SJCRH30 (cell line): ENCODE measurements around the genes KCNJ4 and CBY1.

- RAMPAGE, long total RNA = no peak
Observed at GRCh38 chr22:38203936-38204132, 2.0 kb downstream of the MAFF start.

GRCh38 chr22:38220179-38221181 lies 18.7 kb downstream of the MAFF start:
- RAMPAGE, long total RNA = no peak

DNA sequence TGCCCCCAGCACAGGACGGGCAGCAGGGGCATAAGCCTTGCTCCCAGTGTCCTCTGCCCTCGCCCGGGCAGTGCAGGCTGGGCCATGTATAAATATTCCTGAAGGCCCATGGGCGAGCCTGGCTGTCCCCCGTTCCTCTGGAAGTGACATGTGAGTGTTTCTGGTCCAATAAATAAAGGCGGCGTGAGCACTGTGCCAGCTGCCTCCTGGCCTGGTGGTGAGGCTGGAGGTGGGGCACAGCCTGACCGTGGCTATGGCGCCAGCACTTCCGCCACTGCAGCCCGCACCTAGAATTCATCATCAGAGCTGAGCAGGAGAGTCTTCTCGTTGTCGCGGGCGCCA lies 19.4 kb downstream of the MAFF start:
- RAMPAGE, long total RNA = no peak

GRCh38 chr22:38246674-38247335 lies 26.0 kb downstream of the TMEM184B start:
- RAMPAGE, long total RNA = no peak

GRCh38 chr22:38312763-38313069 lies 4.5 kb downstream of the CSNK1E start:
- RAMPAGE, long total RNA = no peak

DNA sequence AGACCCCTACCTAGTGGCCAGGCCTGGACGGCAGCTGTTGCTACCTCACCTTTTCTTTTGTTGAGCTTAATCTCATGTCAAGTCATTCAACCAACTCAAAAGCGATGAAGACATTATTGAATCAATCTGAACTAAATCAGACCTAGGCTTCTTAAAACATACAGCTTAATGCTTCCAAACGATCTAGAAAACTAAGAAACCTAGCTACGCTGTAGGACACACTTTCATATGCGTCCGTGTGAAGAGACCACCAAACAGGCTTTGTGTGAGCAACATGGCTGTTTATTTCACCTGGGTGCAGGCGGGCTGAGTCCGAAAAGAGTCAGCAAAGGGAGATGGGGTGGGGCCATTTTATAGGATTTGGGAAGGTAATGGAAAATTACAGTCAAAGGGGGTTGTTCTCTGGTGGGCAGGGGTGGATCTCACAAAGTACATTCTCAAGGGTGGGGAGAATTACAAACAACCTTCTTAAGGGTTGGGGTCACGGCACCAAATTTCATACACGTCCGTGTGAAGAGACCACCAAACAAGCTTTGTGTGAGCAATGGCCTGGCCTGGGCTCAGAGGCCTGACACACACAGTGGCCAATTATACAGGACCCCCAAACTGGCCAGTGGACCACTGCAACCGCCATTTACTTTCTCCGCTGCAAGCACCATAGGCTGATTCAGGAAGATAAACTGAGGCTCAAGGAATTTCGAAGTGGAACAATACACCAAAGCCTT lies 58.5 kb downstream of the KCNJ4 start:
- RAMPAGE, long total RNA = no peak

- RAMPAGE, long total RNA = no peak
Observed at GRCh38 chr22:38431601-38432030, 23.4 kb downstream of the KCNJ4 start.

GRCh38 chr22:38454332-38455216 lies at the start of gene KCNJ4:
Gene KCNJ4 (minus strand): TSS chr22:38455199.
- RAMPAGE, long total RNA = no peak

- RAMPAGE, long total RNA = no peak
Observed at GRCh38 chr22:38463317-38463719, 4.6 kb upstream of the KDELR3 start.

- RAMPAGE, long total RNA = no peak
Observed at GRCh38 chr22:38492025-38492398, 14.1 kb downstream of the DDX17 start.

DNA sequence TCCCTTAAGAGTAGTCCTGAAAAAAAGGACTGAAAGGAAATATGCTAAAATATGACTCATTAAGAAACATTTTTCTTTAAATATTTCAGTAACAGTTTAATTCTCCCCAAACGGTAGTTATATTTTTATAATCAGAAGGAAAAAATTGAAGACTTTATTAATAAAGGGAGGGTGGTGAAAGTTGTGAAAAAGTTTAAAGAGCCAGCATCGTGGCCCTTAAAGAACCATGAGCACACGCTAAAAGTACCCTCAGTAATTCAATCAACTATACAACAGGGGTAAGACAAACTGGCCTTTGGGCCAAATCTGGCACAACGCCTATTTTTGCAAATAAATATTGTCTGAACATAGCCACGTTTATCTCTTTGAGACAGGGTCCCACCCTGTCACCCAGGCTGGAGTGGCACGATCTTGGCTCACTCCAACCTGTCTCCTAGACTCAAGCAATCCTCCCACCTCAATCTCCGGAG lies 13.2 kb downstream of the DDX17 start:
- RAMPAGE, long total RNA = no peak

GRCh38 chr22:38499285-38499939 lies 6.7 kb downstream of the DDX17 start:
- RAMPAGE, long total RNA = no peak

- RAMPAGE, long total RNA = no peak
Observed at GRCh38 chr22:38505112-38506130, 690 bp downstream of the DDX17 start.

DNA sequence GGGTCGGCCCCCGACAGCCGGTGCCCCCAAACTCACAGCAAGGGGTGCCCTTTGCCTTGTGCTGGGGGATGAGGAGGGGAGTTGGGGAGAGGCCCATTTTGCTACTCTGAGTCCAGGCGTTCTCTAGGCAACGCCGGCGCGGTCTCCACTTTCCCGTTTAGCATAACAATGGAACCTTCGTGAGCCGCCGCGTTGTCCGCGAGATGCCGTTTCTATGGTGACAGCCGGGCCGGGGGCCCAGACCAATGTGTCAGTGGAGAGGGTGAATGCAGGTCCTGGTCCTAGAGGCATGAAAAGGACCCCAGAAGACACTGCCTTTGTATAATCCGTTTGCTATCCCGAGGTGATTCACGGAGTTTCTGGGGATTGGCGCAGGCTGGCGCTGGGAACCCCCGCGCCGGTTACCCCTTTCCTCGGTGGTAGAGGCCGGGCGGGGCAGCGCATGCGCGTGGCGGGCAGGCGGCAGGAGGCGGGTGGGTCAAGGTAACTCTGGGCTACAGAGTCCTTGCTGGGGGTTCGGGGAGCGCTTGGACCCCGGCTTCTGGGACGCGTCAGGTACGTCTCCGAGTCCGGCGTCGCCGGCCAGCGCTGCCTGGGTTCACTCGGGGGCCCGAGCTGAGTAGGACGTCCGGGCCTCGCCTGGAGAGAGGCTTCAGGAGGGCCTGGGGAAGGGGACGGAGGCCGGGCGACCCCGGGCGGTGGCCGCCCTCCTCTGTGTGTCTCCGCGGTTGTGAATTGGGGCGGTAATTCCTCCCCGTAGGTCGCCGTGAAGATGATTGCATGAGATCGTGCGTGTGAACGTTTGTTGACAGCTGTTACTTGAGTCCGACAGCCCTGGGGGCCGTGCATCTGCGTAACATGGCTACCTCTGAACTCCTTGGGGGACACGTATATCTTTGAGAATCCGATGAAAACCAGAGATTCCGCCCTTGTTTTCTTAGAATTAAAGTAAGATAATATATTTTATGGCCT lies at the start of gene CBY1:
CBY1 (plus strand) TSS at position 443 of the 972 bp plus-strand sequence.
- RAMPAGE, long total RNA = no peak

- RAMPAGE, long total RNA = no peak
Observed at GRCh38 chr22:38718260-38718753, 12.6 kb downstream of the GTPBP1 start.

DNA sequence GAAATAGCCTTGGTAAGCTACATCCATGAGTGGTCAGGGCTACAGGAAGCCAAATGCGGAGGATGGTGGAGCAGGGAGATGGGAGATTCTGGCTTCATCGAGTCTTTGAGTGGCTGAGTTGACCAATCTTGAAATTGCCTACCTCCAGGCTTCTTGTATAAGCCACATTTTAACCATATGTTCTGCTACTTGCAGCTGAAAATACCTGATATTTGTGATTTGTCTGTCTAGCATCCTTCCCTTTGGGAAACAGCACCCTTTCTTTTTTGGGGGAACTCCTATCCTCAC lies 5.9 kb upstream of the DNAL4 start:
- RAMPAGE, long total RNA = no peak

- RAMPAGE, long total RNA = no peak
Observed at GRCh38 chr22:38952345-38952918, 5.0 kb upstream of the APOBEC3A start.

GRCh38 chr22:38966243-38966442 lies 8.7 kb downstream of the APOBEC3A start:
- RAMPAGE, long total RNA = no peak

GRCh38 chr22:39153626-39153911 lies 1.1 kb upstream of the CBX7 start:
- RAMPAGE, long total RNA = no peak

- RAMPAGE, long total RNA = no peak
Observed at GRCh38 chr22:39243153-39244120, 1.3 kb downstream of the PDGFB start.